Metanephros (tissue), 2 donors: ENCODE results near the genes PCDH1, GNPDA1 and GRXCR2.

DNA sequence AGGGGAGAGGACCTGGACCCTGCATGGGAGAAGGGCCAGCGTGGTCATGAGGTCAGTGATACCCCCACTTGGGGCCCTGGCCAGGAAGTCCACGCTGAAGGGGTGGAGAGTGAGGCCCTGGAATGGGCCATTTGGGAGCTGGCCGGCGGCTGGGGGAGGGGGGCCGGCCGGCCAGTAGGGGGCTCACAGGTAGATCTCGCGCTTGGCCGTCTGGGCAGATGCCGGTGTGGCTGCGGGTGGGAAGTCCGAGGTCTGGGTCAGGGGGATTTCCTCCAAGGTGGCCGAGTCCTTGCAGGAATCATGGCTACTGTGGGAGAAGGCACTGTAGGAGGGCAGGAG is 24.4 kb downstream of the PCDH1 start:
- RAMPAGE, long total RNA, result no peak

DNA sequence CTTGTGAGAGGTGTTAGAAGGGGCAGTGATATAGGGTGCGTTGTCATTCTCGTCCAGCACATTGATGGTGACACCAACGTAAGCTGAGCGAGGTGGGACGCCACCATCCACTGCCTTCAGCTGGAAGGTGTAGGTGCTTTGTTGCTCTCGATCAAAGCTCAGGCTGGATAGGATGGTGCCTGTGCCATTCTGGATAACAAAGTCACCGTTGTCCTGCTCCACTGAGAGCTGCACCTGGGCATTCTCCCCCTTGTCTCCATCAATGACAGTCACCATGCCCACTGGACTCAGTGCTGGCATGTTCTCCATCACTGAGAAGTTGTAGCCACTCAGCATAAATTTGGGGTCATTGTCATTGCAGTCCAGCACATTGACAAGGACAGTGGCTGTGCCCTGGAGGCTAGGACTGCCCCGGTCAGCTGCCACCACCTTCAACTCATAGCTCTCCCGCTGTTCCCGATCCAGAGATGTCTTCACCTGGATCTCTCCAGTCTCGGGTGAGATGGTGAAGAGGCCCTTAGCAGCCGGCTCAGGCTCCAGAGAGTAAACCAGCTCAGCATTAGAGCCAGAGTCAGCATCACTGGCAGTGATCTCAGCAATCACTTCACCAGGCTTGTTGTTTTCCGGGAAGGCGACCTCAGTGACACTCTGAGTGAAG is 13.9 kb downstream of the PCDH1 start:
- RAMPAGE, long total RNA, result no peak

DNA sequence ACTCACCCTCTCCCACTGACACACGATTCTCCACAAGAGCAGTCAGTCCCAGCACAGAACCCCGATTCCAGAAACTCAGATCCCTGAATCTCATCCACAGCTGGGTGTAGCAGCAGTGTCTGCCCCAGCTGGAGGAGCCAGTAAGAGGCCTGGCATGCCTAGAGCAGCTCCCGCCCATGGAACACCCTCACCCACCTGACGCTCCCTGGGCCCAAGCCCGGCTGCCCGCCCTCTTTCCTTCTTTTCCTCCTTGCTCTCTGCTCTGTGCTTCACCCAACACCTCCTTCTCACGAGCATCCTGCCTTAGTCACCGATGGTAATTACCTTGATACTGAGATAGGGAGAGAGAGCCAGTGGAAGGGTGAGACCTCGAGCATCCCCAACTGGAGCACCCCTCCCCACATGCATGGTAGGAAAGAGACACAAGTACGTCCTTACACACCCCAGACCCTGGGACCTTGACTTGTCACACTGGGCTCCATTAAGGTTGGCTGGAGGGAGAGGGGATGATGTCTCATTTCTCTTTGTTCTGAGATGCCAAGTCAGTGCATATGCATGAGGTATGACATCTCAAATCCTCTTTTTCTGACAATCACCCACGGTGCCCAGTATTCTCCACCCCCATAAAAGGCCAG is 8.6 kb downstream of the PCDH1 start:
- RAMPAGE, long total RNA, result no peak

- RAMPAGE, long total RNA, result no peak
Measured at GRCh38 chr5:141874137-141875213, 3.7 kb downstream of the PCDH1 start.

DNA sequence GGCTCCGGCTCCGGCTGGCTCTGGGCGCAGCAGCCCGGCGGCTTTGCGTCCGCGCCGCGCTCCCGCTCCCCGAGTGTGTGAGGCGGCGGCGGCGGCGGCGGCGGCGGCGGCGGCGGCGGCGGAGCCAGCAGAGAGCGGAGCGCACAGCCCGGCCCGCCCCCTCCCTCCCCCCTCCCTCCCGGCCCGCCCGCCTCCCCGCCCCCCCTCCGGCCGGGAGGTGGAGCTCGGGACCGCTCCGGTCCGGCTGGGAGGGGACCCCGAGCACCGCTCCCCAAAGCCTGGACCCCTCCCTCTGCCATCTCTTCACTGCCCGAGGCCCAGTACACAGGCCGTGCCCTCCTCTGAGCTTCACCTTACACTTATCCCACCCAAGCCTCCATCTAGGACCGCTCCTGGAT is at the start of gene PCDH1:
Gene PCDH1, minus strand, starts transcription at position 79 of the 398 bp plus-strand sequence.
- RAMPAGE, long total RNA, result no peak

DNA sequence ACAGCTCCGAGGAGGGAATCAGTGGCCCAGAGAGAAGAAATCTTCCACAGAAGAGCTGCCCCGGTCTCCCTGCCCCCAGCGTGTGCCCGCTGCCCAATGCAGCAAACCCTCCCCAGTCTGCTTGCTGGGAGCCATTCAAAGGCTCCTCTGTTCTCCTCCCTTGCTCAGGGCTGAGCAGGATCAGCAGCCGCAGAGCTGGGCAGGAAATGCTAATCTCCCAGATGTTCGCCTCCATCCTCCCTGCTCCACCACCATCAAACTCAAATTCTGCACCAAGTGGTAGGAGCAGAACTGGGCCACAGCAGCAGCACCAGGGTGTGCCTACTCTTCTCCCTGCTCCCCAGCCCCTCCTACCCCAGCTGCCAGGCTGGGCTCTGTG is 1.7 kb upstream of the PCDH1 start:
- RAMPAGE, long total RNA, result no peak

- RAMPAGE, long total RNA, result no peak
Measured at GRCh38 chr5:142012918-142013228, at the start of gene GNPDA1. GNPDA1 (minus strand) TSS chr5:142013027.

- RAMPAGE, long total RNA, result no peak
Measured at GRCh38 chr5:142376472-142376833, 51.6 kb upstream of the SPRY4 start.

GRCh38 chr5:142600622-142601009 is 85.3 kb downstream of the FGF1 start:
- RAMPAGE, long total RNA, result no peak

- RAMPAGE, long total RNA, result no peak
Measured at GRCh38 chr5:142605769-142606046, 80.2 kb downstream of the FGF1 start.

DNA sequence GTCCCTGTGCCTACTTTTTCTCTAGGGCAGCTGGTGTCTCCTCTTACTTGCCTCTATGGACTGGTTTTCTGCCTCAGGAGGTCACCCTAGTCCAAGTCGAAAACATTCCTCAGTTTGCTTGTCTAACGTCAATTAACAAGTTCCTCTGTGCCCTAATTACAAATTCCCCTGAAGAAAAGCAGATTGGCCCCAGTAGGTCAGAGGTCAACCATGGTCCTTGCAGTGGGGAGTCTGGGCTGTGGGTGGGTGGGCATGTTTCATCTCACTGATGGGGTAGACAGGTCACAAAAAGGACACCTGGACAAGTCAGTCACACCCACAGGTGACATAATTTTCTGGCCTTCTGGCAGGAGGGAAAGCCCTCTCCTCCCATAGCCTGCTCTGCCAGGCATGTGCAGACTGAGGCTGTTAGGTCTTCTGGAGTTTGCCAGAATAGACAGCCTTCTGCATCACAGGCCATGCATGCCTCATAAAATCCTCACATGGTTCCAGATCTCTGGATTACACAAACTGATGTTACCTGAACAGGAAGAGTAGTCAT is 49.0 kb downstream of the ARHGAP26 start:
- RAMPAGE, long total RNA, result no peak

- RAMPAGE, long total RNA, result no peak
Measured at GRCh38 chr5:142866937-142867231, 96.7 kb downstream of the ARHGAP26 start.

DNA sequence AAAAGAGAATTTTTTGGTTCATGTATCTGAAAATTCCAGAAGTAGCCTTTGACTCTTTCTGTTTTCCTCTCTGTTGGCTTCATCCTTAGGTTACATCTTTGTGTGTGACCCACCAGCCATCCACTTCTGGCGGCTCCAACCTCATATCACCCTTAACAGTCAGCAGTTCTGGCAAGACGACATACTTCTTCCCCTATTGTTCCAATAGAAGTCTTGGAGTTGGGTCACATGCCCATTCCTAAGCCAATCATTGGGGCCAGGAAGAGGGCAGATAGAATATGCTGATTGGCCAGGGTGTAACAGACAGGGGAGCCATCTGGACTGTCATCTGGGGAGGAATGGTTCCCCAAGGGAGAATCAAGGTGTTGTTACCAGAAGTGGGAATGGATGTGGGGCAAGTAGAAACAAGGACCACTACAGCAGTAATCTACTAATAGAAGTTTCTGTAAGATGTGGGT is 200.2 kb downstream of the ARHGAP26 start:
- RAMPAGE, long total RNA, result no peak

DNA sequence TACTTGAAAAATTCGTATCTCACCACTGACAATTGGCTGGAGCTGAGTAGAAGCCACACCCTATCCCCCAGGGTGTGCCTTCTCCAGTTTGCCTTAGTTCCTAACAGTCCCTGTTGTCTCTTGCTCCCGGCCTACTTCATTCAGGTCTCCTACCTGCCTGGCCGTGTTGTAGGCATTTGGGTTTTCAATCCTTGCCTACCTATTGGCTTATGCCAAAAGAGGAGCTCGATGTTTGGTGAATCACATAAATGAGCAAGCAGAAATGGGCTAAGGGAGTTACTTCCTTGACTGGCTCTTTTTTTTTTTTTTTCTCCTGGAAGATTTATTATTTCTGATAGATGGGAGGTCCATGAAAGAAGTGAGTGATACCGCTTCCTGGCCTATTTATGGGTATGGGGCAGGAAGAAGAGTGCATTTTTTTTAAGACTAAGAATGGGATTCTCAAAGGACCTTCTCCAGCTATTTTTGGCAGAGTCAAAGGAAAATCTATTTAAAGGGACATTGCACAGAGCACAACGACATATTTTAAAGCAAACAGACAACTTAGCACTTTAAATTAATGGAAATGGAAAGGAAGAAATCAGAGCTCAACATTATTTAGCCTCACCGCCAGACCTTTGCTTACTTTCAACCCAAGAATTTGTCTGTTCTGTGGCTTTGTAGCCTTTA is 294.1 kb downstream of the ARHGAP26 start:
- RAMPAGE, long total RNA, result no peak

DNA sequence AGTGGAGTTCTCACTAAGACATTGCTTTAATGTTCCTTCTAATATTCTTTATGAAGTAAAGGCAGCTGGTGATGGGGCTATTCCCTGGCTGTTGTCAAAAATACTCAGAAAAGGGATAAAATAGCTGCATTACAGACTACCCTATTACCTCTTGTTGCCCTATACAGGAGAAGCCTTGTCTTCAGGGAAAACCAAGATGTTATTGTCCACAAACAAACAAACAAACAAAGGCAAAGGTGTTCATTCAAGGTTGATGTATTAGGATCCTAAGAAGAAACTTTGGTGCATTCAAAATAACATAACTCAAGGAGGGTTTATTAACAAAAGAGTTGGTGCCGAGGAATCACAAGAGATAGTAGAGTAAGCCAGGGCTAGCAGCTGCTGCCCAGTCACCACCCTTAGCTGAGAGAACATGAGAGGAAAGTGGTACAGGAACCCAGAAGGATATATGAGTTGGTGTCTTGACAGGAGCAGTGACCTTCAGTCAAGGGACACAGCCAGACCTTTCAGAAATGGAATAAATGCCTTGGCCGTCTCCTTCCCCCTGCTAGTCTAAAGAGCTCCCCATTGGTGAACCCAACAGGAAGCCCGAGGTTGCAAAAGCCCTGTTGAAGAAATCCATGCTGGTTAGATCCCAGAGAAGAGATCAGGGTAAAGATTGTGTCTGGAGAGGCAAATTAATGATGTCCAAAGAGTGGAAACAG is 244.7 kb downstream of the NR3C1 start:
- RAMPAGE, long total RNA, result no peak

GRCh38 chr5:143405793-143406021 is 2.2 kb upstream of the NR3C1 start:
- RAMPAGE, long total RNA, result no peak

- RAMPAGE, long total RNA, result no peak
Measured at GRCh38 chr5:143432648-143433558, 29.4 kb upstream of the NR3C1 start.

- RAMPAGE, long total RNA, result no peak
Measured at GRCh38 chr5:143605089-143605737, 201.7 kb upstream of the NR3C1 start.

DNA sequence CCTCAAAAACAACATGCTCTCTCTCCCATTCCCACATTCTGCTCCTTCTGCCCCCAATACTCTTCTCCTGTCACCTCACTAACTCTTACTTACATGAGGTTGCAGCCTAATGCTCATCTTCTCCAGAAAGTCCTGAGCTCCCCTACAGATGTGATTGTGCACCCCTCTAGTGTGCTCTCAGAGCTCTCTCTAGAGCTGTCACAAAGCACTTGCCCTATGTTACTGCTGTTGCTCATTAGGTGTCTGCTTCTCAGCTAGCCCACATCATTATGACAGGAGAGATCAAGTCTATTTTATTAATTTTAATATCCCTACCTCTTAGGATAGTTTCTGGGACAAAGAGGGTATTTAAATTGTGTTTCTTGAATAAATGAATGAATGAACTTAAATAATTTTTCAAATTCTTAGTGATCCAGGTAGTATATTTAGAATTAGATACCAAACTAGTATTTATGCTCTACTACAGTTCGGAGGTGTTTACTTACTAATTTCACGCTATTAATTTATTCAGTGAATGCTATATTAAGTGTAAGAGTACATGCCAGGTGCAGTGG is 286.1 kb downstream of the PRELID2 start:
- RAMPAGE, long total RNA, result no peak

DNA sequence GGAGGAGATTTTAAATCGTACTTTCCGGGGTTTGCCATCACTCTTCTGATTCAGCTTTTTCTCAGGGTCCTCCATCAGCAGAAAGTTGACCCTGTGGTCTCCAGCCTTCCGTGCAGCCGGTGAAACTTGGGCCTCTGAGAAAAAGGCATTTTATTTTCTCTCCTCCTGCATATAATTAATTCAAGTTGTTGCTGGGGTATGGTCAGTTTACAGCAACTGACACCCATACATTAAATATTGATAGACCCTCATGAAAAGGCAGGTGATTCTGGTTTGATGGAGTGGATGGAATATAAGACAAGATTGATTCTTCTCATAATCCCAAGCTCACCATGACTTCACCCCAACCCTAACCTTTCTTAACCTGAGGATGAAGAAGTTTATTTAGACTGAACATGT is at the start of gene GRXCR2:
Gene GRXCR2, minus strand, starts transcription at position 121 of the 399 bp plus-strand sequence.
- RAMPAGE, long total RNA, result no peak